Fibroblast of villous mesenchyme (primary cell): ENCODE measurements around the gene GLIPR1.

DNA sequence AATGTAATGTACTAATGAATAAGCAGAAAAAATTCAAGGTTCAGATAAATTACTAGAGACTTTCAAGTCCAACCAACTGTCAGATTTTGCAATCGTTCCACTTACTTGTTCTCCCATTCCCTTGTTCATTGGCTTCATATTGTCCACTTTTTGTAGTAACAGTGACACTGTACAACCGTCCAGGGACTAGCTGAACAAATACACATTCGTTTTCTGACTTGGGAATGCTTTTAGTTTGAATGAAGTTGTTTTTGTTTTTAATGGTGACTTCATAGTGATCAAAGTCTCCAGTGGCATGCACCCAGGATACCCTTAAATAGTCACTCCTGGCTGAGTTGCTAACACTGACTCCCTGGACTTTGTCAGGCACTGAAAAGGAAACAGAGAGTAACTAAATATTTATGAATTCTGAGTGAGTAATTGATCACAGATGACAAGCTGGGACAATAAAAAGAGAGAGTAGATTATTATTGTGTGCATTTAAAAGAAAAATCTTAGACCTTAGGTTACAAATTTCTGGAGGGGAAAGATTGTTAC lies 65.4 kb downstream of the PTPRB start:
- CAGE, long polyA plus RNA, result no peak

- CAGE, long polyA plus RNA, result no peak
These were observed 28.3 kb downstream of the ZFC3H1 start for GRCh38 chr12:71635381-71635677.

DNA sequence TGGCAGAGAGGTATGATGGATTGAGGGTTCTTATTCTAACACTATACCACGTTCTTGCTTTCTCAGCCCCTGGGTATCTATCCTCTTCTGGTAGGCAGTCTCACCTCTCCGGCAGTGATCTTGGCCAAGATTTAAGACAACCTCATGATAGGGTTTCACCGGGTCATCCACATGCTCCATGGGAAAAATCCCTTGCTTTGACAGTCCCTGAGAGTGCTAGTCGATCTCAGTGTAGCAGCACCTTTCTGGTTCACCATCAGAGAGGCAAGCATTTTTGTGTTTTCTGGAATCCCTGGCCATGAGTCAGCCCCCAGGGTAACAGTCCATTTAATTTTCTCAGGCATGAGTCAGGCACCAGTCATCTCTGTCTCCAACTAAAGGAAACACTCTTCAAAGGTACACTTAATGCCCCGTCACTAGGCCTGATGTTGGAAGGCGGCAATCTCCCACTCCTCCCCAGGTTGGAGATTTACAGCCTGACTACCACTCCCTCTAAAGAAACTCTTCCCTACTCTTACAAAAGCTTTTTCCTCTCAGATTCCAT lies 24.3 kb downstream of the TMEM19 start:
- CAGE, long polyA plus RNA, result no peak

GRCh38 chr12:71755019-71755968 lies 631 bp downstream of the RAB21 start:
- CAGE, long polyA plus RNA, result no peak

DNA sequence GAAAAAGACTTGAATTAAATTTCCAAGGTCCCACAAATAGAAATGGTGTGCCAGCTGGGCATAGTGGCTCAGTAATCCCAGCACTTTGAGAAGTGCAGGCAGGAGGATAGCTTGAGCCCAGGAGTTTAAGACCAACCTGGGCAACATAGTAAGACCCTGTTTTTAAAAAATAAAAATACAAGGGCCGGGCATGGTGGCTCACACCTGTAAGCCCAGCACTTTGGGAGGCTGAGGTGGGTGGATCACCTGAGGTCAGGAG lies 6.5 kb downstream of the RAB21 start:
- CAGE, long polyA plus RNA, result no peak

DNA sequence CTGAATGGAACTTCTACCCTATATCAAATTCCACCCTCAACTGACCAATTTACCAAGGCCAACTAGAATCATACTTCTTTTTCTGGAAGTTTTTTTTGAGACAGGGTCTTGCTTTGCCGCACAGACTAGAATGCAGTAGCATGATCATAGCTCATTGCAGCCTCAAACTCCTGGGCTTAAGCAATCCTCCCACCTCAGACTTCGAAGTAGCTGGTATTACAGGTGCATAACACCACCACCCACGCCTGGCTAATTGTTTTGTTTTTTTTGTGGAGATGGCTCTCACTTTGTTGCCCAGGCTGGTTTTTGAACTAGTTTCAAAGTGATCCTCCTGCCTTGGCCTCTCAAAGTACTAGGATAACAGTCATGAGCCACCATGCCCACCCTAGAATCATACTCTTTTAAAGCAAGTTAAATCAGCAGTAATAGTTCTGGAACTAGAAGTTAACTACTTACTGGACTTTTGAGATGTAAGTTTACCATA lies 37.2 kb downstream of the RAB21 start:
- CAGE, long polyA plus RNA, result no peak

DNA sequence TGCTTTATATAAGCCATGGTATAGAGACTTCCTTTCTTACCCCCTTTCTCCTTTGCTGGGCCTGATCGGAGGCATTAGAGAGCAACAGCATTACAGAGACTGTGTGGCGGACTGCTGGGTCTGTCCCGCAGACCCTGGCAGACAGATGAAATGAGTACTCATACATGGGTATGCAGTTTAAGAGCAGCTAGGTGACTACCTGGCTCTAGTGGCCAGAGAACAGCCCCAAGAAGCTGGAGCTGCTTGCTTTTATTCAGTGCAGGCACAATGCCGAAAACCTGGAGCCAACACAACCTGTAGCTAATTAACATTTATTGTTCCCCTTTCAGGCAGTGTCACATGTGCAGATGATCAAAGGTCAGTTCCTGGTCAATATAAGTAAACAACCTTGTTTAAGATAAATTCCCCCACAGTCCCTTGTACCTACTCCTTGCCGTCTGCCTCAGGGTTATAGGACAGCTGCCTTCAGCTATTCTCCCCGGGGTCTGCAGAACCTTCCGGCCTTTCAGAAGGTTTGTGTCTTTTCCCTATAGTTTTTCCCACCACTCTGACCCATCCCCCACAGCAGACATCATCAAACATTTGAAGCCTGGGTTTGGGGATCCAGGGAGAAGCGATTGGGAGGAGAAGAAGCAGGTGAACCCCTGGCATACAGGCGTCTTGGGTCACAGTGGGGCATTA lies 160.0 kb downstream of the TRHDE start:
- CAGE, long polyA plus RNA, result no peak

GRCh38 chr12:73725083-73725412 lies 812.6 kb upstream of the ATXN7L3B start:
- CAGE, long polyA plus RNA, result no peak

DNA sequence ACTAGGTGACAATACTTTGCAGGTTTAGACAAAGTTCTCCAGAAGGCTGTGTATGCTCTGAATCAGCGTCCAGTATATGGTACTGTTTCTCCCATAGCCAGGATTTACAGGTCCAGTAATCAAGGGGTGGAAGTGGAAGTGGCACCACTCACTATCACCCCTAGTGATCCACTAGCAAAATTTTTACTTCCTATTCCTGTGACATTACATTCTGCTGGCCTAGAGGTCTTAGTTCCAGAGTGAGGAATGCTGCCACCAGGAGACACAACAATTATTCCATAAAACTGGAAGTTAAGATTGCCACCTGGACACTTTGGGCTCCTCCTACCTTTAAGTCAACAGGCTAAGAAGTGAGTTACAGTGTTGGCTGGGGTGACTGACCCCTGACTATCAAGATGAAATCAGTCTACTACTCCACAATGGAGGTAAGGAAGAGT lies 256.7 kb upstream of the ATXN7L3B start:
- CAGE, long polyA plus RNA, result no peak

- CAGE, long polyA plus RNA, result no peak
These were observed 245.1 kb upstream of the ATXN7L3B start for GRCh38 chr12:74292102-74293454.

- CAGE, long polyA plus RNA, result no peak
These were observed 1.9 kb downstream of the ATXN7L3B start for GRCh38 chr12:74539507-74540011.

- CAGE, long polyA plus RNA, result no peak
These were observed 48.9 kb downstream of the ATXN7L3B start for GRCh38 chr12:74586362-74587083.

GRCh38 chr12:74953425-74953896 lies 256.2 kb downstream of the KCNC2 start:
- CAGE, long polyA plus RNA, result no peak

GRCh38 chr12:74963749-74964220 lies 245.9 kb downstream of the KCNC2 start:
- CAGE, long polyA plus RNA, result no peak

DNA sequence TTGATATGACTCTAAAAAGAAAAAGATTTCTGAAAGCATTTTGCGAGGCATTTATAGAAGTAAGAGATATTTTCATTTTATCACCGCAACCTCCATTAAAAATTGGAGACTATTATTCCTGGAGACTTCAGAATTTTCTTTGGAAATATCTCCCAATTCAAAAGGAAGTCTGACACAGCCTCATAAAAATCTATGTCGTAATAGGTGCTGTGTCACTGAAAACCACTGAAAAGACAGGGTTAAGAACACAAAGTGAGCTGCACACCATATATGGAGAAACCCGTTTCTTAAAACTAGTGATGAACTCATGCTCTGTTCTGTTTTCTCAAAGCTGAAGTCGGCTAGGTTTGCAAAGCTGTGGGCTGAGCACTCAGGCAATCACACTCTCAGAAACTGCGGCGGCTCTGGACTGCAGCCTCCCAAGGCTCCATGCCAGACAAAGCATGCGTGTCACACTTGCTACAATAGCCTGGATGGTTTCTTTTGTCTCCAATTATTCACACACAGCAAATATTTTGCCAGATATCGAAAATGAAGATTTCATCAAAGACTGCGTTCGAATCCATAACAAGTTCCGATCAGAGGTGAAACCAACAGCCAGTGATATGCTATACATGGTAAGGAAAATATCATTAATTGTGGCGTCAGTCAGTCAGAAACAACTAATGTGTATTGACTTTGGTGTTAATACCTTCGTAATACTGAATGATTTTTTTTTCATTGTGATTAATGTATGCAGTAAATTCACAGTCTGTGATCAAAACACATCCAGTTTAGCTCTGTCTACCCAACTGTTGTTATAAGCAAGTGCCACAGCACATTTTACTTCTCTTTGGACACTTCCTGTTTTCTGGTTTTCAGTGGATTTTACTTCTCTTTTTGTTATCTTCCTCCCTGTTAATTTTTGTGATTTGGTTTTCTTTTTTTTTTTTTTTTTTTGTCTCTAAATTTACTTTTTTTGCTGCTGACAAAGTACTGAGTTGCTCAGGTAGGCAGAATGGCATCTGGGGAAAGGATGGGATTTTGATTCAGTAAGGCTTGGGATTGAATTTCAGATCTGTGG lies at the start of gene GLIPR1:
Gene GLIPR1 (plus strand): TSS at position 318 of the 1,063 bp plus-strand sequence.
- CAGE, long polyA plus RNA, result no peak

GRCh38 chr12:75658823-75659236 lies 147.4 kb upstream of the KRR1 start:
- CAGE, long polyA plus RNA, result no peak

DNA sequence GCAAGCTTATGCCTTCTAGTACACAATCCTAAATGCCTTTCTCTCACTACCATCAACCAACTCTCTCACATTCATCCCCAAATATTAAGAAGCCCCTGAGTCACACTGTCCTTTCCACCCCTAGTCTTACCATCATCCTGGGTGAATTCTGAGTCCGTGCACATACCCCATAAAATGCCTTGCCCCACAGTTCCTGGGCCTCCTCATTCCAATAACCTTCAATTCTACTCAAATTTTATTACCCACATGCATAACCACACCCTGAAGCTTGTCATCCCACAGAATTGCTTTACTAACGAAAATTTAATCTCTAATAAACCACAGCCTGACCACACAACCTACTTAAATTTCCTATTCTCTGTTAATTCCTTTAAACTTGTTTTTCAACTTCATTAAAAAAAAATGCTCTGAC lies 258.9 kb downstream of the NAP1L1 start:
- CAGE, long polyA plus RNA, result no peak

- CAGE, long polyA plus RNA, result no peak
These were observed 195.3 kb downstream of the NAP1L1 start for GRCh38 chr12:75889044-75889684.

- CAGE, long polyA plus RNA, result no peak
These were observed 105.8 kb downstream of the NAP1L1 start for GRCh38 chr12:75978664-75979006.

GRCh38 chr12:76092241-76092577 lies 7.7 kb upstream of the NAP1L1 start:
- CAGE, long polyA plus RNA, result no peak